A549 (cell line): Measurements from ENCODE around the genes KIF16B, OTOR and SNX5.

- PRO-cap: no peak
CAGE:
- cytosol, long polyA plus RNA: no peak
- long polyA plus RNA: no peak
- nucleus, long polyA plus RNA: no peak
Measured at GRCh38 chr20:15923052-15923716, 650.1 kb downstream of the KIF16B start.

DNA sequence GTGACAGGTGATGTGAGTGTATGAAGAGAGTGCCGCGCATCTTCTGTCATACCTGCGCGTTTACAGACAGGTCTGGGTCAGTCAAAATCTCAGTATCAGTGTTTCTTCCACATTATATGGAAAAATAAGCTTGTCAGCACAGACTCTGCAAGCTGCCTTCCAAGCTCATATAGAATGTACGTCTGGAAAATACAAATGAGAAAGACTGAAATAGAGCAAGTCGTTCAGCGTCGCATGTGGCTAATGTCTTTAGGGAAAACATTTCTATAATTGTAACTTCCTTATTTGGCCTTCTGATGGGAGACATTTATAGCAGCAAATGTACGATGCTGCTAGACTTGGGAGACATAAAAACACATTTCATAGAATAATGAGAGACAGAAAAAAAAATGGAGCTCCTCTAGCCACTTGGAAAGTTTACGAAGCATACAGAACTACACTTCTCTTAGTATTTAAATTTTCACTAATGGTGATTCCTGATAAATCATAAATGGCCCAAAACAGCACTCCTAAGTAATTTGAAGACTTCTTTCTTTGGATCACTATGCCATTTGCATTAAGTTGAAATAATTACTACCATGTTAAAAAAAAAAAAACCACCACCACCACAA lies 122.2 kb downstream of the KIF16B start:
- PRO-cap: no peak
CAGE:
- cytosol, long polyA plus RNA: no peak
- long polyA plus RNA: no peak
- nucleus, long polyA plus RNA: no peak

- PRO-cap: bidirectional peak, plus-strand start at chr20:16573564, minus-strand start at chr20:16573421
CAGE:
- cytosol, long polyA plus RNA: no peak
- long polyA plus RNA: start-site peak on the minus strand at chr20:16573290-16573363, 190 and 67 reads in 2 replicates
- nucleus, long polyA plus RNA: start-site peak on the minus strand at chr20:16573290-16573389, 124 and 50 reads in 2 replicates
Measured at GRCh38 chr20:16572839-16573936, at the start of gene KIF16B. KIF16B (minus strand) TSS chr20:16573448.

- PRO-cap: no peak
CAGE:
- cytosol, long polyA plus RNA: no peak
- long polyA plus RNA: no peak
- nucleus, long polyA plus RNA: no peak
Measured at GRCh38 chr20:16730114-16731094, 578 bp downstream of the SNRPB2 start.

DNA sequence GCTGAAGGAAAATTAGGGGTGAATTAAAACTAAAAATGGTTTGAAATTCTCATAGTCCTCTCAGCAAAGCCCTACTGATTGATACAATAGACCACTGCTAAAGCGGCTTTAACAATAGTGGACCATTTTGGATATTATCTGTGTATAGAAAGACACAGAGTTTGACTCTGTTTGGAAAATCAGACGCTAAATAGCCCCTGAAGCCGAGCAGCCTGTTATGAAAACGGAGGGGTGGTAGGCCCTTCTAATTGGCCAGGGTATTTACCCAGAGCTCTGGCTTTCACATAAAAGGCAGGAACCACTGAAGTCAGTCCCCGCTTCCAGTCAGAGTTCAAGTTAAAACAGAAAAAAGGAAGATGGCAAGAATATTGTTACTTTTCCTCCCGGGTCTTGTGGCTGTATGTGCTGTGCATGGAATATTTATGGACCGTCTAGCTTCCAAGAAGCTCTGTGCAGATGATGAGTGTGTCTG lies at the start of gene OTOR:
TSS of gene OTOR (plus strand) at position 313 of the 472 bp plus-strand sequence.
- PRO-cap: no peak
CAGE:
- cytosol, long polyA plus RNA: no peak
- long polyA plus RNA: no peak
- nucleus, long polyA plus RNA: no peak

DNA sequence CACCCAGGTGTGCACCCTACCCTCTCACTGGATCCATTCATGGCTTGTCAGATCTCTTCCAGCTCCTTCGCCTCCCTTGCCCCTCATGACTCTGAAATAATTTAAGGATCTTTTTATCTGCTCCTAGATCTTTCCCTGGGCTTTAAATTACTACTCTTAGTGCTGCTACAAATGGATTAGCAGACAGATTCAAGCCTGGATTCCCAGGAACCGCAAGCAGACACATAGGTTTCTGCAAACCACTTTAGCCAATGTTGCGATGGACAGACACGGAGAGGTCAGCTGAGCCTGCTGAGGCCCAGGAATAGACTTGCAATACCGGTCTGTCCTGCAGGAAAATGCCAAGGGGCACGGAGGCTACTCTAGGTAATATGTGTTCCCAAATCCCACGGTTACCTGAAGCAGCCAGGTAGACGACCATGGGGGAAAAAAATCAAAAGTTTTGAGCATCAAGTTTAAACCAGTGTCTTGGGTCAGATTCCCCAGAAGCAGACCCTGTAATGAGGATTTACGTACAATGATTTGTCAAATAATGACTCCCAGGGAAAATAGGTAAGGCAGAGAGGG lies 12.3 kb downstream of the OTOR start:
- PRO-cap: no peak
CAGE:
- cytosol, long polyA plus RNA: no peak
- long polyA plus RNA: no peak
- nucleus, long polyA plus RNA: no peak

DNA sequence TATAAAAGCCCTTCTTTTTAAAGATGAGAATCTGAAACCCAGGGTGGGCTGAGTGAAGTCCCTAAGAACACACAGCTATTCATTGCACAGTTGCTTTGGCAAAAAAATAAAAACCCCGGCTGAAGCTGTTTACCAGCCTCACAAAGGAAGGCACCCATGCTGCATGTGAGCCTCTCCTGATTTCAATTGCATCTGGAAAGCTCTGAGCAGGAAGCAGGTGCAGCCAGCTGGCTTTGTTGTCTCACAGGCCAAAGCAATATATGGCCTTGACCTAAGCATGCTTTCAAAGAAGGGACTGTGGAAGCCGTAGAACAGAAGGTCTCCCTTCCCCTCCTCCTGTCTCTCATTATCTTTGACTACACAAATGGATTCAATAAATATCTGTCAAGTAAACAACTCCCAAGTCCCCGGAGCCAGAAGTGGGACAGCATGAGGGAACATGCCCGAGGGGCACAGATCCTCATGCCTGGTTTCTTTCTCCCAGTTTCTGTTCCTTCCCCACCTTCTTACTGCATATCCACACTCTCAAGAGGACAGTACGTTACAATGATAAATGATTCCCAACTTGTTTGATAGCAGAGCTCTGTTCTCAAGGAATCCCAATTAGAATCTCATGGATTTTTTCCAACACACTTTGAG lies 57.2 kb upstream of the PCSK2 start:
- PRO-cap: no peak
CAGE:
- cytosol, long polyA plus RNA: no peak
- long polyA plus RNA: no peak
- nucleus, long polyA plus RNA: no peak

DNA sequence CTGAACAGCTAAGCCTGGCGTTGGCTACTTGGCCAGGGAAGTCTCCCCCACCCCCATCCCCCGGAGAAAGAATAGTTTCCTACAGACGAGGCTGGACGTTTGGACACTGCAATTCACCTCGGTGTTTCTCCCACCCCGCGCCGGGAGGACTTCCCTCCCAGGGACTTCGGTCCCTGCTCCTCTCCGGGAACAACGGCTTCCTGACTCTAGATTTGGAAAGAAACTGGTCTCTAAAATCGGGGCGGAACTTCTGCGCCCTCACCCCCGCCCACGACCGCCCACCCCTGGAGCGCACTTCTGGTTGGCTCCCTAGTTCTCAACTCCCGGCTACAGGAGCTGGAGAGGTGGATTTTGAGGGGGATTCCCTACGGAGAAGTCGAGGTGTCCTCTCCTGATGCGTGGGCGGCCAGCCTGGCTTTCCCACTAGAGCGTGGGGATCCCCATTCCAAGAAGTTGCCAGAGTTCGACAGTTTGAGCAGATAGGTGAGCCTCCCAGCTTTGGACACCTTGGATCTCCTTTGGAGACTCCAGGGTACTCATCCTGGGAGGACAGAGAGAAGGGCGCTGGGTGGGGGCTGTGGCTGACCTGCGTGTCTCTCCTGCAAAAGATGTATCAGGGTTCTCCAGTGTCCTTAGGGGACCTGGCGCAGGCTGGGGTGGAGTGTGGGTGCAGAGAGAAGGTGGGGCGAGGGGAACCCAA lies 1.1 kb downstream of the PCSK2 start:
- PRO-cap: no peak
CAGE:
- cytosol, long polyA plus RNA: no peak
- long polyA plus RNA: no peak
- nucleus, long polyA plus RNA: no peak

DNA sequence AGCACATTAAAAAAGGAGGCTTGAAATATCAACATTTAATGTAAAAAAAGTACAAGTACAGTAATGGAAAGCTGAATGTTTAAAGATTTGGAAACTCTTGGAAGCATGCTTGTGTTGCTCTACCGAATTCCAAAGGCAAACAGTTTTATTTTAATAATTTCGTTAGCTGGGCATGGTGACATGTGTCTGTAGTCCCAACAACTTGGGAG lies 137.4 kb downstream of the BFSP1 start:
- PRO-cap: no peak
CAGE:
- cytosol, long polyA plus RNA: no peak
- long polyA plus RNA: no peak
- nucleus, long polyA plus RNA: no peak

DNA sequence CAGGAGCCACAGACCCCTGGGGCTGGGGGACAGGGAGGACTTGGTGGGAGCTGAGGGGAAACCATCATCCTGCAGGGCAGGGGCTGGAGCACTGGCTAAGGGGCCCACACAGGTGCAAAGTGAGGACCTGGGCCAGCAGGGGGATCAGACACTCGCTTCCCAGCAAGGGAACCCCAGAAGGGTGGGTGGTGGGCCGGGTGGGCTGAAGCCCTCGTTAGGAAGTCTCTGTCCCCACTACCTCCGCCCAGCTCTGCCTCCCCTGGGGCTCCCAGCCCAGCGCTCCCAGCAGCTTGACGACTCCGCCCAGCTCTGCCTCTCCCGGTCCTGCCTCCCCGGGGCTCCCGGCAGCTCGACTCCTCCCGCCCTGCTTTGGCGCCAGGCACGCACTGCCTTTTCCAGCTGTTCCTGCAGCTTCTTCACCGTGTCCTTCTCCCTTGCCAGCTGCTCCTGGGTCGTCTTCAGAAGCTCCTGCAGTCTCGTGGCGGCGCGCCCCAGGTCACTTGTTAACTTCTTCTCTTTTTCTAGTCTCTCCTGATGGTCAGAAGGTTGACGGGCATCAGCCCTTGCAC lies 44.6 kb downstream of the DSTN start:
- PRO-cap: no peak
CAGE:
- cytosol, long polyA plus RNA: no peak
- long polyA plus RNA: no peak
- nucleus, long polyA plus RNA: no peak

DNA sequence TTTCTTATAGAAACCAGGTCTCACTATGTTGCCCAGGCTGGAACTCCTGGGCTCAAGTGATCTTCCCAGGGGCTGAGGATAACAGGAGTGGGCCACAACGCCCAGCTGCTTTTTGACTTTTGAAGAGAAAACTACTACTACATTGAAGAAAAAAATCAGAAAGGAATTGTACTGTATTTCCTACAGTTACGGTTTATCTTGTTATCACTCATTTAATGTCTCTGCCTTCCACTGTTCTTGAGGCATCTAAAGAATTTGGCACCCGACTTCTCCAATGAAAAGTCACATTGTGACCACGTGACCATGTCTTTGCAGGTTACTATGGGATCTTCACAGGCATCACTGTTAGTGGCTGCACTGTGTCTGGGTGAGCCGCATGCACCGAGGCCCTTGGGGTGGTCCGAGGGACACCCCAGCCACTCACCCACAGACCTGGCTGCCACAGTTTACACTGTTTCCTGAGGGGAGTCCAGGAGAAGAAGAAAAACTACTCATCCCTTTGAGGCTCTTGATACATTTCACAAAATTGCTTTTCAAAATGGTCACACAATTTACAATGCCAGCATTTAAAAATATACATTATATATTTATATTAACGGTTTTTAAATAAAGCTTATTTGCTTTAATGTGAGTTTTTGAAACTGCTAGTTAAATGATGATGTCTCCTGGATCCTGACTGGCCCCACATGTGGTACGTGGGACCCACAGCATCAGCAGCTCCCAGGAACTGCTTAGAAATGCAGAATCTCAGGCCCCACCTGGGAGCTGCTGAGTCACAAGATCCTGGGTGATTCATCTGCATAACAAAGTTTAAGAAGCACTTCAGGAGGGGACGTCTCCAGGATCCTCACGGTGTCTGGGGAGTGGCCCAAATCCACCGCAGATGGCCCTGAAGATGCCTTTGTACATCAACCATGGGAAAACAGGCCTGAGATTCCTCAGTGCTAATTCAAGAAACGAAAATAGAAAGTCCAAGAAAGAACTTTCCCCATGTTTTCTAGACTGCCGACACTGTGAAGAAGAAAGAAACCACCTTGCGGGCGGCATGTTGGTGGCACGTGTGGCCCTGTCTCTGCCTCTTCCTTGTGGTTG lies 26.5 kb downstream of the RRBP1 start:
- PRO-cap: no peak
CAGE:
- cytosol, long polyA plus RNA: no peak
- long polyA plus RNA: no peak
- nucleus, long polyA plus RNA: no peak

- PRO-cap: no peak
CAGE:
- cytosol, long polyA plus RNA: no peak
- long polyA plus RNA: no peak
- nucleus, long polyA plus RNA: no peak
Measured at GRCh38 chr20:17674648-17675518, 7.2 kb downstream of the RRBP1 start.

- PRO-cap: no peak
CAGE:
- cytosol, long polyA plus RNA: no peak
- long polyA plus RNA: no peak
- nucleus, long polyA plus RNA: no peak
Measured at GRCh38 chr20:17836134-17836932, 132.3 kb downstream of the SNX5 start.

- PRO-cap: bidirectional peak, plus-strand start at chr20:17969113, minus-strand start at chr20:17968796
CAGE:
- cytosol, long polyA plus RNA: start-site peak on the minus strand at chr20:17968448-17968547, 1,228 and 1,840 reads in 2 replicates; start-site peak on the minus strand at chr20:17968785-17968859, 2,012 and 4,353 reads in 2 replicates; start-site peak on the plus strand at chr20:17968880-17969122, 691 and 1,601 reads in 2 replicates
- long polyA plus RNA: start-site peak on the minus strand at chr20:17968477-17968547, 177 and 90 reads in 2 replicates; start-site peak on the minus strand at chr20:17968778-17968832, 155 and 67 reads in 2 replicates; start-site peak on the plus strand at chr20:17968913-17969119, 2,647 and 2,383 reads in 2 replicates
- nucleus, long polyA plus RNA: start-site peak on the minus strand at chr20:17968444-17968538, 633 and 461 reads in 2 replicates; start-site peak on the minus strand at chr20:17968785-17968846, 1,264 and 1,709 reads in 2 replicates; start-site peak on the plus strand at chr20:17969018-17969115, 429 and 601 reads in 2 replicates
Measured at GRCh38 chr20:17968360-17969249, at the start of gene SNX5. SNX5 (minus strand) TSS chr20:17968794.

DNA sequence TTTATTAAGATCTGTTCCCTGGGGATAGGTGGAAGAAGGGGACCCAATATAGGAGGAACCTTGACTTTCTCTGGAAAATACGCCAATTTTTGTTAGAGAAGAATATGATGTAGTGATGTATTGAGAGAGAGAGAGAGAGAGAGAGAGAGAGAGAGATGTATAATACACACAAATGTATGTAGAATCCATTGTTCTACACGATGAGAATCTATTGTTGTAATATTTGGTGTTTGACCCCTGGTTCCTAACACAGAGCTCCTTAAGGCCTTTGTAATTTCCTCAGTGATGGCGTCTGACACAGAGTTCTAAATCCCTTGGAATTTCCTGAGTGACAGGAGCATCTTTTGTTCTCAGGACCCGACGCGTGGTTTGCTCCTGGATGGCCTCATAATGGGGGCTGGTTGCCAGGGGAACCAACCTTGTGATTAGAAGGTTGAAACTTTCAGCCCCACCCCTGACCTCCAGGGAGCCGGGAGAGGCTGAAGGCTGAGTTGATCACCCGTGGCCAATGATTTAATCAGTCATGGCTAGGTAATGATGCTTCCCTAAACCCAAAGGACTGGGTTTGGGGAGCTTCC lies 20.6 kb upstream of the ZNF133 start:
- PRO-cap: no peak
CAGE:
- cytosol, long polyA plus RNA: no peak
- long polyA plus RNA: no peak
- nucleus, long polyA plus RNA: no peak

GRCh38 chr20:18519469-18520018 lies 11.8 kb downstream of the SEC23B start:
- PRO-cap: no peak
CAGE:
- cytosol, long polyA plus RNA: no peak
- long polyA plus RNA: no peak
- nucleus, long polyA plus RNA: start-site peak on the plus strand at chr20:18519540-18519714, 8 and 15 reads in 2 replicates

DNA sequence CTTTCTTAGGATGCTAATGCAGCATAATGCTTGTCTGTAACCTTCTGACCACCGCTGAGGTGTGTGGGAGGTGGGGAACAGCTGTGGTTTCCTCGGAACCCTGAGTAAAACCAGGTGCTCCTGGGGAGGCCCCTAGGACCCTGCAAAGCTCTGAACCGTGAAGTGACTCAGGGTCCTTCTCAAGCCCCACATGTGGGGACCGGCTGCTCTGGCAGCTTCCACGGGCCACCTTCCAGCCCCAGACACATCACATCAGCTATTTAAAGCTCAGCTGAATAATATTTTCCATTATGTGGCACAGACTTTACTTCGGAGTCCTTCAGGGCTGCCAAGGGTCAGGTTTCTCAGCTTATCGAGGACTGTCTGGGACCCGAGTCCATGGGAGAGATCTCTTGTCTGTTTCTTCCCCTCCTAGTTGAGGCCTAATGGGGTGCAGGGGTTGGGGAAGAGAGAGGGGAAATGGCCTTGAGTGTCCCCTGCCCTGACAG lies 186.2 kb upstream of the SLC24A3 start:
- PRO-cap: no peak
CAGE:
- cytosol, long polyA plus RNA: no peak
- long polyA plus RNA: no peak
- nucleus, long polyA plus RNA: no peak

DNA sequence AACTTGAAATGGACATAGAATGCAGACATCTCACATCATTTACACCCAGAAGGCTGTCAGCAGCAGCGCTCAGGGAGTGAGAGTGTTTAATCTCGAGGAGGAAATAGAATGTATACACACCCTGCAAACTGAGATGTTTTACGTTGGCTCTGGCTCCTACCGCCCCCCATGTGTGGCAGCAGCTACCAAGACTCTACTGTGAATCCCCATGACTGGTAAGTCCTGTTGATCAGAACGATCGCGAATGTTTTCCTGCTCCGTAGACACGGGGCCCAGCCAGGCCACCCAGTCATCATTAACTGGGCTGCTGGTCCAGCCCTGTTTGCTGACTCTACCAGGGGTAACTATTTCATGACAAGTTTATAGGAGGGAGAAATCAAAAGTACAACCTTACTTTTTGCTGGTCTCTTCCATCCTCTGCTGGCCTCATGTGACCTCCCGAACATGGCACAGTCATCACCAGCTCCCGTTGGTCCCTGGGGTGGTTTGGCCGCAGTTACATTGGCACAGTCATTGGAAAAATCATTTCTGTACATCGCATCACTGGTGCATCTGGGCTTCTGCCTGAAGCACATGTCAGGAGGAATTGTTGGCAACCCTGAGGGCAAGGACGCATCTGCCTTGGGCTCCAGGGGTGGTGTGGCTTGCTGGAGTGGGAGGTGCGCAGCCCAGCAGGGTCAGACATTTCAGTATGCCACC lies 163.1 kb upstream of the SLC24A3 start:
- PRO-cap: no peak
CAGE:
- cytosol, long polyA plus RNA: no peak
- long polyA plus RNA: no peak
- nucleus, long polyA plus RNA: no peak

DNA sequence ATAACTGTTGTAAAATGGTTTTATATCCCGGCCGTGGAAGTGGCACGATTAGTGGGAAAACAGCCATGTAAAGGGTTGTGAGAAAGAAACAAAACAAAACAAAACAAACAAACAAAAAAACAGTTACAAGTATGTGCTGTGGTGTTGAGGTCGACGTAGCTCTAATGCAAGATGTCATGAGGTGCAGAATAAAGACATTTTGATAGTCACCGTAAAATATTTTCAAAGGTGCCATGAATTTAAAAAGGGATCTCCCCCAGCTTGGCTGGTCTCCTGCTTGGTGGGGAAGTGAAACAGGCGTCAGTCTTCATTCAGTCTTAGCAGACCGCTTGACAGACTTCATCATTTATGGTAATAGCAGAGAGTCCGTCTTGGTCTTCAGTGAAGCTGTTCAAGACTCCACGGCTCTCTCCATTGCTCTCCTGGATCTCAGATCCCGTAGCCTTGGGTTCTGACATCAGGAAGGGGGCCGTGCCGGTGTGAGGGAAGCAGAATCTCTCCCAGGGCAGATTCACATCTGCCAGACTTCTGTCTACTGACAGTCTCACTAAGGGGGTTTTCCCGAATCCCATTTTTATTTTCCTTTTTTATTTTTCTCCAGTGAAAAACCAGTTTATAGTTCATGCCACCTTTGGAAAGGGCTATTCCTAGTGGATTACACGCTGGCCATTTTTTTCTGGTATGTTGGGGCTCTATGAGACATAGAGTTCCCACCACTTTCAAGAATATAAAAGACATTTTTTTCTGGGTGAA lies 1.6 kb downstream of the SLC24A3 start:
- PRO-cap: no peak
CAGE:
- cytosol, long polyA plus RNA: no peak
- long polyA plus RNA: no peak
- nucleus, long polyA plus RNA: no peak

DNA sequence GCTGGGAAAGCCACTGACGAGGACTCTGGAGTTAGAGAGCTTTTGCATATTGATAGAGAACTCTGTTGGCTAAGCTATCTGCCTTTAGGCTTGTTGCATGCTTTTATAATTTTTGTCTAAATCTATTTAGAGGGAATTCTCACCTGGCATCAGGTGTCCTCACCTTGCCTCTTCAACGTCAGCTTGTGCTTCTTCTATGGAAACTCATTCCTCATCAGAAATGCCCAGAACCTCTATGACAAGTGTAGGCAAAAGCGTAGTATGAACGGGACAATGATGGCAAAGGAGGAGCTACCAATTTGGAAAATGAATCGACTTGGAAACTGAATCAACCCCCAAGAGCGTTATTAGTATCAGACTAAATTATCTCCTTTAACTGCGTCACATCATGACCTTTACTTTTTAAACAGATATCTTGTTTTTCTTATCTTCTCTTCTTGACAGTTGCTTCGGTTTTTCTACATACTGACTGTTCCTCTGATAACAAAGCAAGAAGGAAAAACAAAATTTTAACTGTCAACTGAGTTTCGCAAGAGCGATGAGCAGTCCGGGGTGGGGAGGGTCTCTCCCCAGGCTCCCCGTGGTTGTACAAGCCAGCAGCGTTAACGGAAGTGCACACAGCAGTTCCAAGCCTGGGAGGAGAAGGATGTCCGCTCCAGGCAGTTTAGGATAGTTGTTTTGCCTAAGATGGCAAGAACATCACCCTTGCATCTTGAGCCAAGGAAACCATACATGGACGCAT lies 20.4 kb downstream of the SLC24A3 start:
- PRO-cap: no peak
CAGE:
- cytosol, long polyA plus RNA: no peak
- long polyA plus RNA: no peak
- nucleus, long polyA plus RNA: no peak